Myometrial cell (primary cell): ENCODE measurements around the gene AFAP1L2.

- RAMPAGE, long total RNA, result no peak
These were observed 171.0 kb upstream of the HABP2 start for GRCh38 chr10:113381860-113382290.

DNA sequence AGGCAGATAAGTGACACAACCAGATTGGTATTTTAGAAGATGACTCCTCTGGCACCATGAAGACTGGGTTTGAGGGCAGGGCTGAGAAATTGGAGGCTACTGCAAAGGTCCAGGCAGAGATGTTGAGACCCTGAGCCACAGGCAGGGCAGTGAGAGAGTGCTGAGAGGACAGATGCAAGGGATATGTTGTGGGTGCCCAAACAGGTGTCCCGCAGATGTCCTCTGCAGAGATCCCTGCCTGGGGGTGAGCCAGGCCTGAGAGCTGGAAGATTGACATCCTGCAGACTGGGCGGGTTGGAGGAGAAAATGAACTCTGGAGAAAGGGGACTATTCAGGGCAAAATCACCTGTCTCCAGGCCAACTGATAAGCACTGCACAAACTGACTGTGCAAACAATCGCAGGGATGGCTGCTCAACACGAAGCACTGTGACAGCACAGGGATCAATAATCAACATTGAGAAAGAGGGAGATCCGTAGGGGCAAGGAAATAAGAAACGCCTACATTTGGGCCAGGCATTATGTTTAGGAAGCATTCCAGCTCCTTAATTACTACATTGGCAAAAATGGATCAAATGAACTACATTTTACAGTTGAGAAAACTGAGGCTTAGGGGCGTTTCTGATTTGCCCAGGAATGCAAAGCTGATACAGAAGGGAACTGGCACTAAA is 11.7 kb upstream of the HABP2 start:
- RAMPAGE, long total RNA, result no peak

DNA sequence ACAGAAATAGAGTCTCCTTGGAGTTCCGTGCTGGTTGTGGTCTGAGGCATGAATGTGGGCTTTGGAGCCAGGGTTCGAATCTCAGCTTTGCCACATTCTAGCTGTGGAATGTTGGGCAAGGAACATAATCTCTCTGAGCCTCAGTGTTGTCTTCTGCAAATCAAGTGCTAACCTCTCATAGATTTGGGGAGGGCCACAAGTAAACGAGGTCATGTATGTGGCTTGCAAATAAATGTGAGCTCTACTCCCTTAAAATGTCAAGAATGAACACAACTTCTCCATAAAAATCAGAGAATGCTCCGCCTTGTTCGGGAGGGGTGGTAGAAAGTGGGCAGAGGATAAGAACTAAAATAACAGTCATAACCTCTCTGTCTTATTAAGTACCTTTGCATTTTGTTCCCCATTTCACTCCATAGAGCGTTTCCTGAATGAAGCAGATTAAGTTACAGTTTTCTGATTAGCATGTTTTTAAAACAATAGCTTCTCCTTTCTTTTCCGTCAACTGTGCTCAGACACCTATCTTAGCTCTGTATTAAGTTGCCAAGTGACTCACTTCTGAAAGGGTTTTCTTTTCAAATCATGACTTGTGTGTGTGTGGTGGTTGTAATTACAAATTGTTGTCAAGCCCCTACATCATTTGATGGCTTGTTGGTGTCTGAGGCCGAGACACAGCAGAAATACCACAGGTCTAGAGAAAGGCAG is 1.2 kb downstream of the HABP2 start:
- RAMPAGE, long total RNA, result no peak

GRCh38 chr10:113681848-113682418 is 2.2 kb downstream of the CASP7 start:
- RAMPAGE, long total RNA, result no peak

DNA sequence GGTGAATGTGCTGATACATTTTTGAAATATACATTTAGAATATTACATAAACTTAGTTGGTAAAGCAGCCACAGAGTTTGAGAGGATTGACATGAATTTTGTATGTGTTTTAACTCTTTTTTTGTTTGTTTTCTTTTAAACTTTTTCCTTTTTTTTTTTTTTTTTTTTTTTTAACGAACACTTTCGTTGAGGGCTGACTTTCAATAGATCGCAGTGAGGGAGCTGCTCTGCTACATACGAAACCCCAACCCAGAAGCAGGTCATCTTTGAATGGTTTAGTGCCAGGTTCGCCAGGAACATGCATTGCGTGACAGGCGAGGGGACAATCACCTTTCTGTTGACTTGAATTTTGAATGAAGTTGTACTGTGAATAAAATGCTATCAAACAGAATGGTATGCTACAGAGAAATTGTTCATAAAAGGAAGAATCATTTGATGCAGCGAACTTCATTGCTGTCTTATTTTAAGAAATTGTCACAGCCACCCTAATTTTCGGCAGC is 23.8 kb downstream of the CASP7 start:
- RAMPAGE, long total RNA, result no peak

DNA sequence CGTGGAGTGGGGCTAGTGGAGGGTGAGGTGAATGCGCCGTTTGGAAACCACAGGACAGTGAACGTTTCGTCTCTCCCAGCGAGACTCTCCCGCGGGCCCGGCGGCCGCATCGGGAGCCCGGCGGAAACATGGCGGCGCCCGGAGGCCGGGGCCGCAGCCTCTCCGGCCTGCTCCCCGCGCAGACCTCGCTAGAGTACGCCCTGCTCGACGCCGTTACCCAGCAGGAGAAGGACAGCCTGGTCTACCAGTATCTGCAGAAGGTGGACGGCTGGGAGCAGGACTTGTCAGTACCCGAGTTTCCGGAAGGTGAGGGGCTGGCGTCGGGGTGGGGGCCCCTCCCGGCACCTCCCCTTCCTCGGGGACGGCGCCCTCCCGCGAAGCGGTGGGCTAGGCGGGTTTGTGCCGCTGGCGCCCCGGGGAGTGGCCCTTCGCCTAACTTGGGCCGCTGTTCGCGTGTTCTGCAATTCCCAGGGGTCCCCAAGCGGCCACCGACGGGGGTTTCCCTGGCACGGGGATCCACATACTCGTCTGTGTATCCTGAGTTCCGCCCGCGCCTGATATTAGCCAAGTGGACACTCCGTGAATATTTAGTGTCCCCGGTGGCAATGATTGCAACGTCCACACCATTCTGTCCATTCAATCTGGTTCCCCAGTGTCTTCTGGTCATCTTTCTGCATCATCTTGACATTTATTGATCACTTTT is 435 bp downstream of the NHLRC2 start:
- RAMPAGE, long total RNA, result no peak

- RAMPAGE, long total RNA, result no peak
These were observed 22.2 kb downstream of the NHLRC2 start for GRCh38 chr10:113876329-113877442.

DNA sequence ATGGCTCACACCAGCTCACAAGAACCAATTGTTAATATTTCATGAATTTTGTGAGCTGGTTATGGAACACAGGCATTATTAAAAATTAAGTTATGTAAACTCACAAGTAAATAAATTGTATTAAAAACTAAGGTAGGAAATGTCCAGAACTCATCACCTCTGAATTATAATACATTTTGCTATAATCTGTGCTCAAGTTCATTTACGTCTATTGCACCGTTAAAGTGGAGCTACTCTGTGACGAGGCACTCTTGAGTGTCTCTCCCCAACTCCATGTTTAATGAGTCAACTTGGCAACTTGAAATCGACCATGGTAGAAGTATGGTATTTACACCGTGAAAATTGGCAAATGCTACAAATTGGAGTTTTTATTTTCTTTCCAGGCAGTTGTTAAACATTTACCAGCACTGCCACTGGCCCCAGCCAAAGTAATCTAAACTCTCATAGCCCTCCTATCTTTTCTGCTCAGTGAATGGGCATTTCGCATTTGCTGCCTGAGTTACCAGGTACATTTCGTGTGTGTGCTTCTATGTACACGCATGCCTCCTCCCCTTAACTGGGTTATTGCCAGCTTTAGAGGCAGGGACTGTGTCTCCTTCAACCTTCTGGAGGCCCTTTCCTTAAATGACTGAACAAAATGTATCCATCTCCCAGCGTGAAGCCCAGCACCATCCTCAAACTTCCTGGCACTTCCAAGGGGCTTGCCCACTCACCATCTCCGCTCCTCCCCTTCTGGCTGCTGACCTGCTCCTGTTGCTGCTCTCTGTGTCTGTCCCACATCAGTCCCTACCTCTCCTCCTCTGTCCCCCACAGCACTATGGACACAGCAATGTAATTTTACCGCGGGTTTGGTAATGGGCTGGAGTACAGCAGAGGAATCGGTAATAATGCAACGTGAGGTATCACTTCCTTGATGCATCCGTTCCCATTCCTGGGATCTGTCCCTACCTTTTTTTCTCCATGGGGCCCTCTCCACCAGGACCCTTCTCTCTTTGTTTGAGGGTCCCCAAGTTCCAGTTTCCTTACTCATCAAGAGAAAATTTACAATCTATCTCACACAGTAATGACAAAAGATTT is 83.4 kb downstream of the NHLRC2 start:
- RAMPAGE, long total RNA, result no peak

GRCh38 chr10:113961279-113962022 is 82.2 kb upstream of the ADRB1 start:
- RAMPAGE, long total RNA, result no peak

DNA sequence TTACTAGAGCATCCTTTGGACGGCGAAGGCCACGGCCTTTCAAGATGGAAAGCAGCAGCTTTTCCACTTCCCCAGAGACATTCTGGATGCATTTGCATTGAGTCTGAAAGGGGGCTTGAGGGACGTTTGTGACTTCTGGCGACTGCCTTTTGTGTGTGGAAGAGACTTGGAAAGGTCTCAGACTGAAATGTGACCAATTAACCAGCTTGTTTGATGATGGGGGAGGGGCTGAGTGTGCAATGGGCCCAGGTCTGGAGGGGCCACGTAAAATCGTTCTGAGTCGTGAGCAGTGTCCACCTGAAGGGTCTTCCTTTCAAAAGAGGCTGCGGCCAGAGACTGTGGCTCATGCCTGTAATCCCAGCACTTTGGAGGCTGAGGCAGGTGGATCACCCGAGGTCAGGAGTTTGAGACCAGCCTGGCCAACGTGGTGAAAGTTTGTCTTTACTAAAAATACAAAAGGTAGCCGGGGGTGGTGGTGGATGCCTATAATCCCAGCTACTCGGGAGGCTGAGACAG is 52.7 kb downstream of the VWA2 start:
- RAMPAGE, long total RNA, result no peak

DNA sequence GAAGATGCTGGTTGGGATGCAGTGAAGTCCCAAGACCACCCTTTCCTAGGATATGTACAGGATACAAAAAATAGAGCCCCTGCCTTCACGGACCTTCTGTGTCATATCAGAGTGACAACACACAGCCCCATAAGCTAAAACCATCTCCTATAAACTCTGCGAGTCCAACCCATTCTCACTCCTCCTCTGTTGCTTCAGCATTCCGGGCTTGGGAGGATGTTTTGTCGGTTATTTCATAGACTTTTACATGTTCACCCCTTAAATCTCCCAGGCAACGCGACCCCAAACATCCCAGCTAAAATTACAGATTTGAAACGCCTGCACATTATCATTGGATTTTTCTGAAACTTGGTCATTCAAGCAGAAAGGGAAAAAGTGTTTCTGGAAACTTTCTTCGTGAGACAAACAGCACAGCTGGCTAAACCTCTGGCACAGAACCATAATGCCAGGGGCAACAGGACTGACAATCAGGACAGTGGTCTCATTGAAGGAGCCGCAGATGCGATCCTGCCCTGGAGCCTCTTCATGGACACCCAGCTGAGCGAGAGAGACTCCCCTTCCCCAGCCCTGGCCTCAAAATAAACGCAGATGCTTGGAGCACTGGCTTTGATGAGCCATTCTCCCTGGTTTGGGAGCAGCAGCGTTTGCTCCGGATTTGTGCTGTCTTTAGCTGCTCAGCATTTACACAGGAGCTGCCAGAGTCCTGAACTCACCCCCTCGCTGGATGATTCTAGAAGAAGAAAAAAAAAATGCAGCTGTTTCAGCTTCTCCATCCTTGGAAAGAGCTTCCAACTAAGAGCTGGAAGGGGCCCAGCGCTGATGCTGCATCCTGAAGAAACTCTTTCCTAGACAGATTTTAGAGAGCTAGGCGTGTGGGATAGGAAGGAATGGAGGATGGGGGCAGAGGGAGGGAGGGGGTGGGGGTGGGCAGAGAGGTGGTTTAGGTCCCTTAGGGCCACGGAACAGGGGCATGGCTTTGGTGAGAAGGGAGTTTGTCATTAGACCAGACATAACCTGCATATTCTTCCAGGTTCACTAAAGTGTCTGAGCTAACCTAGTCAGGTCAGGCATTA is 30.0 kb downstream of the AFAP1L2 start:
- RAMPAGE, long total RNA, result no peak

GRCh38 chr10:114389270-114389751 is 15.0 kb downstream of the AFAP1L2 start:
- RAMPAGE, long total RNA, result no peak

GRCh38 chr10:114397370-114398143 is 6.7 kb downstream of the AFAP1L2 start:
- RAMPAGE, long total RNA, result no peak

- RAMPAGE, long total RNA, result no peak
These were observed at the start of gene AFAP1L2 for GRCh38 chr10:114404050-114404830. Gene AFAP1L2 (minus strand): TSS chr10:114404502.

- RAMPAGE, long total RNA, result no peak
These were observed 30.3 kb upstream of the AFAP1L2 start for GRCh38 chr10:114434413-114435107.

DNA sequence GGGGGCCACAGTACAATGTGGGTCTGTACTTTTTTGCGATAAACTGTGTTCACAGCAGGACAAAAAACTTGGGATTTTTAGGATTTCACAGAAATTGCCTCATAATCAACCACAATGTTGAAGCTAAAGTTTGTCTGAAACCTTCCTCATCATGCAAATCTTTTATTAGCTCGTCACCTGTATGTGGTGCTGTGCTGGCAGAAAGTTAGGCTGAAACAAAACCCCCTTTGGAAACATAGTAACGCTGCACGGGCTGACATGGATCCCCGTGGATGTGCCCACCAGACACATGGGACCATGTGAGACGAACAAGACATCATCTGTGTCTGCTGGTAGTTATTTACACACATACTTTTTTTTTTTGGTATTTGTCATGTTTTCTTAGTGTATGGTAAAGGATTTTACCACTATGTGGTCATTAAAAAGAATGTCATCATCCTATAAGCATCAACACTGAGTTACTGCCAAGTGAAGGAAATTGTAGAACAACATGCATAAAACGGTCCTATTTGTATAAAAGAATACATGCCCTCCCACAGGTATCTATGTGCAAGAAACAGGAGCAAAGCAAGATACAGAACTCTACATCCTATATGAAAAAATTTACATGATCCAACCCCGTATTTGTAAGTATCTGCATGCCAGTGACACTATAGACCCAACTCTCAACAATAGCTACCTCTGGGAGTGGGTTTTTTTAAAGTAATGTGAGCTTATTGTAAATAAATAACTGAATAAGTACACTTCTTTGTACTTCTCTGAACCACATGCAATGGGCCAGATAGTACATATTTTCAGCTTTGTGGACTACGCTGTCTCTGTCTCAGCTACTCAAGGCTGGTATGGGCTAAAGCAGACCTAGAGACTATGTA is 113.6 kb upstream of the AFAP1L2 start:
- RAMPAGE, long total RNA, result no peak

GRCh38 chr10:114523735-114524394 is 119.6 kb upstream of the AFAP1L2 start:
- RAMPAGE, long total RNA, result no peak

DNA sequence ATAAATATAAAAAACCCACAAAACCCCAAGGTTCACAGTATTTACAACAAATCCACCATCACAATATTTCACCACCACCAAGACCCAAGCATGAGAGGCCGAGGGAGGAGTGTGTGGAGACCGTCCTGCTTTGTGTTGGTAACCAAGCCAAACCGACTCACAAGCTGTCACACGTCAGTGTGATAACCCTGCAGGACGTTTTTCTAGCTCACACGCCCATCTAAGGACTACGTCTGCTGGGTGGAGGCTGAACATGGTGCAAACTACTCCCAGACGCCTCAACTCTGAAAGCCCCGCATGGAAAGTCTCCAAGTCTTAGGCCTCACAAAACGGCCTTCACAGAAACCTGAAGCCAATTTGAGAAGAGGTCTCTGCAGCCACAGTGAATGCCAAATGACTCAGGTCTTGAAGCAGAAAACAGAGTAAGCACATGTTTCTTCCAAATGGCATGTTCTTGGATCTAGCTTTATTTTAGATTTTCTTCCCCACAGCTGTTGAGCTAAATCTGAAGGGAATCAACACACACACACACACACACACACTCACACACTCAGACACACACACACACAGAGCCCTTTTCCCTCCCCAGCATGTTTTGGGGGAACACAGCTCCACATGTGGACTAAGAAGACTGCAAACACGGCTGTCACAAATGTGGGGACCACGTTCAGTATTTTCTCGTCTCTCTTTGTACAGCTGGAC is 116.5 kb downstream of the ABLIM1 start:
- RAMPAGE, long total RNA, result no peak

- RAMPAGE, long total RNA, result no peak
These were observed 53.3 kb upstream of the FHIP2A start for GRCh38 chr10:114767995-114768882.

DNA sequence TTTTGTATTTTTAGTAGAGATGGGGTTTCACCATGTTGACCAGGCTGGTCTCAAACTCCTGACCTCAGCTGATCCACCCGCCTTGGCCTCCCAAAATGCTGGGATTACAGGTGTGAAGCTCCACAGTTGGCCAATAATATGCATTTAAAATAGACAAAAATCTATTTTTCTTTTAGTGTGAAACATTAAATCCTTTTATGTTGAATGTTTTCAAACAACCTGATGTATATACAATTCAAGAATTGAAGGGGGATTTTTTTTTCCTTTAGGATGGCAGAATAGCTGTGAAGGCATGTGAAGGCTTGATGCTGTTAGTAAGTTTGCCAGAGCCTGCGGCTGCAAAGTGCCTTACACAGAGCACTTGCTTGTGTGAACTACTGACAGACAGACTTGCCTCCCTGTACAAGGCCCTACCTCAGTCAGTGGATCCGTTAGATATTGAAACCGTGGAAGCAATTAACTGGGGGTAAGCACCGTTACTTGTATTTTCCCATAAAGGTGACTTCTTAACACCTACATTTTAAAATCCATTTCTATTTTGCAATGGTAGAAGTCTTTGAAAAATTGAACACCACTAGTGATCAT is 22.0 kb downstream of the FHIP2A start:
- RAMPAGE, long total RNA, result no peak